SK-N-SH (cell line): ENCODE measurements around the genes IRF1 and GDF9.

DNA sequence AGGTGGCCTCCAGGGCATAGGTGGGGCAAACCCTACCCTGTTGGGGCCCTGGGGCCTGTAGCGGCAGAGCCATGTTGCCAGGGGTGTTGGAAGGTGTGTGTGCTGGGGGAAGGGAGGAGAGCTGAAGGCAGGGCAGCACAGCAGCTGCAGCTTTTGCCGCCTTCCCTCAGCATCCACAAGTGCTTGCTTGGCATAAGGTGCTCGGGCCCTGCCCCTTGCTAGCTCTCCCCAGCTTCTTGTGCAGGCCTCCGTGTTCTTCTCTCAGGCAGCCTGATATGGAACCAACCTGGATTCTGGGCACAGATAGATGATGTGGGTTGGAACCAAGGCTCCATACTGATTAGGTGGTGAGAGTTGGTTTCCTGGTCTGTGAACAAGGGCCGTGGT is 12.7 kb downstream of the IRF1 start:
- RRBS: no CpG with 5 or more reads among the region's 5 CpGs
CAGE:
- cytosol, long polyA plus RNA: no peak
- long polyA plus RNA: no peak
- nucleus, long polyA plus RNA: no peak

DNA sequence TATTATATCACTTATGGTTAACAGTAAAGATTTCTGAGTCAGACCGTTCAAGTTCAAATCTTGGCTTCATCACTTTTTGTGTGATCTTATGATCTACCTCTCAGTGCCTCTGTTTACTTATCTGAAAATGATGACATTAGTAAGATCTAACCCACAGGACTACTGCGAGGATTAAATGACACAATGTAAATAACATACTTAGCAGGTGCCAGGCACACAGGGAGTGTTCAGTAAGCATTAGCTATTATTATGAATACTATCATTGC is 2.0 kb downstream of the IRF1 start:
- RRBS: no CpG with 5 or more reads among the region's 2 CpGs
CAGE:
- cytosol, long polyA plus RNA: no peak
- long polyA plus RNA: no peak
- nucleus, long polyA plus RNA: no peak

- RRBS: 1% methylated on average over 62 of the region's 120 CpGs
CAGE:
- cytosol, long polyA plus RNA: no peak
- long polyA plus RNA: no peak
- nucleus, long polyA plus RNA: no peak
Observed at GRCh38 chr5:132489856-132490883, at the start of gene IRF1. Gene IRF1 (minus strand): TSS chr5:132490773.

DNA sequence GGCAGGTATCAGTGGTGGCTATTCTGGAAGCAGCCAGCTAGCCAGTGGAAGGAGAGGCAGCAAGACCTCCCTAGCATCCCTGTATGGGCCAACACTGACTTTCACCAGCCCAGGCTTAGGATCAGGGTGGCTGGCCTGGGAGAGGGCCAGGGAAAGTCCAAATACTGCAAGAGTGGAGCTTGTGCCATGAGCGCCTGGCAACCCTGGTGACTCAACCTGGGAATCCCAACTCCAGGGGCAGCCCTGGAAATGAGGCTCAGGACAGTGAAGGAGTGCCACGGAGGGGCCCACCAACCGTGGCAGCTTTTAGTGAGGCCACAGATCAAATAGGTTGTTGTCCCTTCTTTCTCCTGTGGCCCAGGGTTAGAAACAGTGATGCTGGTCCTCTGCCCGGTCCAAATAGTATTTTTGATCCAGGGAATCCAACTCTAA is 7.7 kb upstream of the IRF1 start:
- RRBS: no CpG with 5 or more reads among the region's 4 CpGs
CAGE:
- cytosol, long polyA plus RNA: no peak
- long polyA plus RNA: no peak
- nucleus, long polyA plus RNA: no peak

DNA sequence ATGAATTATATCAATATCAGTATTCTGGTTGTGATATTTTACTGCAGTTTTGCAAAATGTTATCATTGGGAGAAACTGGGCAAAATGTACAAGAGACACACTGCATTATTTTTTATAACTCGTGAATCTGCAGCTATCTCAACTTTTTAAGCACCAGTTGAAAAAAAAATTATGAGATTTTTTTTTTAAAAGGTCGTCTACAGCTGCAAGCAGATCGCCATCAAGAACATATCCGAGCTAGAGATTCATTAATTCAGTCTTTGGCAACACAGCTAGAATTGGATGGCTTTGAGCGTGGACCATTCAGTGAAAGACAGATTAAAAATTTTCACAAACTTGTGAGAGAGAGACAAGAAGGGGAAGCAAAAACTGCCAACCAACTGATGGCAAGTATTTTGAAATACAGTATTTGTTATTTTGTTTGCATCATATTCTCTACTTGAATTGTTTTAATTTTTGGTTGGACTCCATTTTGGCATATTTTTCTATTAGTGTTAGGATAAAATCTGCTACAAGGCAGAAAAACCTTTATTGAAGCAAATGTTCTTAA is 31.8 kb downstream of the RAD50 start:
- RRBS: no CpG with 5 or more reads among the region's 5 CpGs
CAGE:
- cytosol, long polyA plus RNA: no peak
- long polyA plus RNA: no peak
- nucleus, long polyA plus RNA: no peak

- RRBS: no CpG with 5 or more reads among the region's 9 CpGs
CAGE:
- cytosol, long polyA plus RNA: no peak
- long polyA plus RNA: no peak
- nucleus, long polyA plus RNA: no peak
Observed at GRCh38 chr5:132762326-132762642, 14.8 kb downstream of the SEPTIN8 start.

GRCh38 chr5:132763581-132764159 is 13.4 kb downstream of the SEPTIN8 start:
- RRBS: no CpG with 5 or more reads among the region's 12 CpGs
CAGE:
- cytosol, long polyA plus RNA: no peak
- long polyA plus RNA: no peak
- nucleus, long polyA plus RNA: no peak

GRCh38 chr5:132822744-132823963 is 7.3 kb downstream of the SHROOM1 start:
- RRBS: 97% methylated on average over 30 of the region's 71 CpGs
CAGE:
- cytosol, long polyA plus RNA: no peak
- long polyA plus RNA: no peak
- nucleus, long polyA plus RNA: no peak

- RRBS: no CpG with 5 or more reads among the region's 2 CpGs
CAGE:
- cytosol, long polyA plus RNA: no peak
- long polyA plus RNA: no peak
- nucleus, long polyA plus RNA: no peak
Observed at GRCh38 chr5:132837876-132838268, 7.4 kb upstream of the SHROOM1 start.

- RRBS: no CpG with 5 or more reads among the region's 4 CpGs
CAGE:
- cytosol, long polyA plus RNA: no peak
- long polyA plus RNA: no peak
- nucleus, long polyA plus RNA: no peak
Observed at GRCh38 chr5:132840956-132841529, 10.6 kb upstream of the SHROOM1 start.

DNA sequence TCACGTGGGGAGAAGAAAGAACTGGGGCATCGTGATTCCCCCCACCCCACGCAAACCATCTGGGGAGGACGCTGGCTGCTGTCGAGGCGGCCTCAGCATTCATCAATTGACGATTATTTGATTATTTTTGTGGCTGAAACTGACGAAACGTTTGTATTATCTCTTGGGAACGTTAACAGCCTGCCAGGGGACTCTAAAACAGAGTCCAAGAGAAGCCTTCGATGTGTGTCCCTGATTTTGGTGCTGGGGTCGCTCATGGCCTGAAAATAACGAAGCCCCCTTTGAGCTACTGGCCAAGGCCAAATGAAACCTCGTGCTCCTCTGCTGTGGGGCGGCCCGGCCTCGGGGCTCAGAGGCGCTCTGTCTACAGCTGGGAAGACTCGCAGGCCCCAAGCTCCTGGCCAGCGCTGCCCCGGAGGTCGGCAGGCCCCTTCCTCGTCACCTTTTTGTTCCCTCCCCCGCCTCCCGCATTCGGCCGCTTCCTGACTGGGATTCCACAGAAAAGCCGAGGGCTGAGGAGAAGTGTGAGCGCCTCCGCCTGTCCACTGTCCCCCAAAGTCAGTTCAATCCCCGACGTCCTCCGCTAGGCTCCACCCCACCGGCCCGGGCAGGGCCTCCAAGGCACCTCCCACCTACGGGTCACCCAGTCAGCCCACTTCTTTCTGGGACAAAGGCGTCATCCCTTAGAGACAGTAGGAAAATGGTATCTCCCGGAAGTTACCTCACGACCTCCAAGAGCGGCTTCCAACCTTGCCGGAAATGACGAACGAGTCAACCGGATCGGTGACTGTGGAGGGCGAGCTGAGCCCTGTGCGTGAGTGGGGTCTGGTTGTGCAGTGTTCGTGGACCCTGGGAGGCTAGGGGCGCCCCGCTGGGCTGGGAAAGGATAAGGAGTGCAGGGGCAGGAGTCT is at the start of gene GDF9:
Gene GDF9 (minus strand): TSS at position 592 of the 911 bp plus-strand sequence.
- RRBS: 3% methylated on average over 12 of the region's 50 CpGs
CAGE:
- cytosol, long polyA plus RNA: start-site peak on the plus strand centred at position 778 of the sequence, 46 bp wide, 808 and 1,376 reads in 2 replicates
- long polyA plus RNA: start-site peak on the plus strand centred at position 778 of the sequence, 33 bp wide, 1,080 and 1,149 reads in 2 replicates
- nucleus, long polyA plus RNA: start-site peak on the plus strand centred at position 777 of the sequence, 27 bp wide, 92 and 476 reads in 2 replicates

GRCh38 chr5:132895988-132897272 is 23.0 kb downstream of the LEAP2 start:
- RRBS: no CpG with 5 or more reads among the region's 17 CpGs
CAGE:
- cytosol, long polyA plus RNA: no peak
- long polyA plus RNA: no peak
- nucleus, long polyA plus RNA: no peak

GRCh38 chr5:132934087-132935101 is 29.0 kb downstream of the AFF4 start:
- RRBS: no CpG with 5 or more reads among the region's 18 CpGs
CAGE:
- cytosol, long polyA plus RNA: no peak
- long polyA plus RNA: no peak
- nucleus, long polyA plus RNA: no peak

- RRBS: no CpG with 5 or more reads among the region's 4 CpGs
CAGE:
- cytosol, long polyA plus RNA: no peak
- long polyA plus RNA: no peak
- nucleus, long polyA plus RNA: no peak
Observed at GRCh38 chr5:132951579-132951854, 11.9 kb downstream of the AFF4 start.

DNA sequence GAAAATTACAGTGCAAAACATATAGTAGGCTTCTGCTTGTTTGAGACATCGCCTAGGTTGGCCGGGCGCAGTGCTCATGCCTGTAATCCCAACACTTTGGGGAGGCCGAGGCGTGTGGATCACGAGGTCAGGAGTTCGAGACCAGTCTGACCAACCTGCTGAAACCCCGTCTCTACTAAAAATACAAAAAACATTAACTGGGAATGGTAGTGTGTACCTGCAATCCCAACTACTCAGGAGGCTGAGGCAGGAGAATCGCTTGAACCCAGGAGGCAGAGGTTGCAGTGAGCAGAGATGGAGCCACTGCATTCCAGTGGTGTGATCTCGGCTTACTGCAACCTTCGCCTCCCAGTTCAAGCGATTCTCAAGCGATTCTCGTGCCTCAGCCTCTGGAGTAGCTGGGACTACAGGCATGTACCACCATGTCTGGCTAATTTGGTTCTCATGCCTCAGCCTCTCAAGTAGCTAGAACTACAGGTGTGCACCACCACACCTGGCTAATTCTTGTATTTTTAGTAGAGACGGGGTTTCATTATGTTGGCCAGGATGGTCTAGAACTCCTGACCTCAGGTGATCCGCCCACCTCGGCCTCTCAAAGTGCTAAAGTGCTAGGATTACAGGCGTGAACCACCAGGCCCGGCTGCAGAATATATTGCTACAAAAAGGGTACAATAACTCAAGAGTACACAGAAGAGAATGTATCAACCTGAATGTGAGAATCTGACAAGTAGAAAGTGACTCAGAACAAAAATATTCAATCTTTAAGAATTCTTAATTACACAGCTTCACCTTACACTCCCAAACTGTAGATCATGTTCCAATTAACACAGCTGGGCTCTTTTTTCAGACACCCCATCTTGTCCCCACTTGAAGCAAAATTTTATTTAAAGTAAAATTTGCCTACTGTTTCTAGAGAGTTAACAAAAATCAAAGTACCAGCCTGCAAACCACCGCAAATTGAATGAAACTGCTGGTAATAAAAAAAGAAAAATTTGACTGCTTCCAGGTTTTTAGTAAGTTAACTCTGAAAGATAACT is 2.2 kb downstream of the AFF4 start:
- RRBS: no CpG with 5 or more reads among the region's 20 CpGs
CAGE:
- cytosol, long polyA plus RNA: no peak
- long polyA plus RNA: no peak
- nucleus, long polyA plus RNA: no peak

- RRBS: no CpG with 5 or more reads among the region's 14 CpGs
CAGE:
- cytosol, long polyA plus RNA: no peak
- long polyA plus RNA: no peak
- nucleus, long polyA plus RNA: no peak
Observed at GRCh38 chr5:133051032-133051523, 735 bp upstream of the HSPA4 start.

DNA sequence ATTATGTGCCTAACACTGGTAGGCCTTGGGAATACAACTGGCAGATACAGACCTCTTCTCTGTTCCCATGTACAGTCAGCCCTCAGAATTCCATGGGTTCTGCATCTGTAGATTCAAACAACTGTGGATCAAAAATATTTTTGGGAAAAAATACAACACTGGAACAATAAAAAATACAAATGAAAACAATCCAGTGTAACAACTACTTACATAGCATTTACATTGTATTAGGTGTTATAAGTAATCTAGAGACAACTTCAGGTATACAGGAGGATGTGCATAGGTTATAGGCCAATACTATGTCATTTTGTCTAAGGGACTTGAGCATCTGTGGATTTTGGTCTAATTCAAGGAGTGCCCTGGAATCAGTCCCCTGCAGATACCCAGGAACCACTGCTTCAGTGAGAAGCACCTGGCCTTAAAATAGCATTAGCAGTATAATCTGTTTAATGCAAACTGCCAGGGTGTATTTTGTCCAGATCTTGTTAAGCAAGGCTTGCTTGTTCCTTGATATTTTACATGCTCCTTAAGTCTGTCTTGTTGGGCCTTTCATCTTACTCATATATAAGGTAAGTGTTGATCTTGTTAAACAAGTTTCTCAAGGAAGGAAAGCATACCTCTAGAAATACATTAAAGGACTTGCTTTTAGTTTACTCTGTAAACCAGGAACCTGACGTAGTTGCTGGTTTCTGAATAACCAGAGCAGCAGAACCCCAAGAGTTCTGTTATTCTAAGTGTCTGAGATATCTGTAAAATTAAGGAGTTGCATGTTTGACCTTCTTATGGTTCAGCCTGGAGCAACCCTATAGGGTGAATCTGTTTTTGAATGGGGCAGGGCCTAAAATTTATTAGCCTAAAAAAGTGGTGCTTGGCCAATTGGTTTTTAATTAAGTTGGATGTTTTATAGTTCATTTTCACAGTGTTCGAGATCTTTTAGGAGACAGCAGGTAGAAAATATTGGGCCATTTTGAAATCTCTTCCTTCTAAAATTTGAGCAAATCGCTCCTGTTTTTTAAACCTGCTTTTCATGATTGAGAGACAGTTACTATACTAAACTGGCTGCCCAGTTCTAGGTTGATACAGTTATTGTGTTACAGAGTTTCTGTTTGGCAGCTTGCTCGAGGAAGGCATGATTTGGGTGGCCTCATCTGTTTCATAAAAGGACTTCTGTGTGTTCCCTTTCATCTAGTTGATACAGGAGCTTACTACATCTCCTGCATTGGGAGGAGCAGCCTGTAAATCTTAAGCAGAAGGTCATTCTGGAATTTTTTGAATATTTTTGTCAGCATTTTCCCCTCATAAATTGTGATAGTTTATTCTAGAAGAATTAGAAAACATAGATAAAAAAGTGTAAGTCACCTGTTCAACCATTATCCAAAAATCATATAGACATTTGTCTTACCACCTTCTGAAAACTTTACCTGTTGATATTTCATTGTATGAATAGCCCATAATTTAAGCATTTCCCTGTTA is 13.8 kb downstream of the HSPA4 start:
- RRBS: no CpG with 5 or more reads among the region's 4 CpGs
CAGE:
- cytosol, long polyA plus RNA: no peak
- long polyA plus RNA: no peak
- nucleus, long polyA plus RNA: no peak

DNA sequence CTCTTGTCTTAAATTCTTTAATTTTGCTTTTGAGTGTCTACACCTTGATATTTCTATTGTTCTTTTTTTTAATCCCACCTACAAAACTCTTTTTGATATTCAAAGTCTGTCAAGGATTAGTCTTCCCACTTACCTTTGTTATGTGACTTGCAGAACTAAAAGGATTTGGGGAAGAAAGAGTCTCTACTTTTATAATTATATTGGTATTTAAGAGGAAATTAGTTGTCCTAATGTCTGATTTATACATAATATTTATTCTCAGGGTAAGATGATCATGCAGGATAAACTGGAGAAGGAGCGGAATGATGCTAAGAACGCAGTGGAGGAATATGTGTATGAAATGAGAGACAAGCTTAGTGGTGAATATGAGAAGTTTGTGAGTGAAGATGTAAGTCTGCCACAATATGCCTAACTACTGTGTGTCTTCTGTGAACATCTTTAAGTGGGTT is 45.1 kb downstream of the HSPA4 start:
- RRBS: no CpG with 5 or more reads among the region's 2 CpGs
CAGE:
- cytosol, long polyA plus RNA: no peak
- long polyA plus RNA: no peak
- nucleus, long polyA plus RNA: no peak

- RRBS: no CpG with 5 or more reads among the region's 6 CpGs
CAGE:
- cytosol, long polyA plus RNA: no peak
- long polyA plus RNA: no peak
- nucleus, long polyA plus RNA: no peak
Observed at GRCh38 chr5:133327797-133328440, 276.1 kb downstream of the HSPA4 start.

DNA sequence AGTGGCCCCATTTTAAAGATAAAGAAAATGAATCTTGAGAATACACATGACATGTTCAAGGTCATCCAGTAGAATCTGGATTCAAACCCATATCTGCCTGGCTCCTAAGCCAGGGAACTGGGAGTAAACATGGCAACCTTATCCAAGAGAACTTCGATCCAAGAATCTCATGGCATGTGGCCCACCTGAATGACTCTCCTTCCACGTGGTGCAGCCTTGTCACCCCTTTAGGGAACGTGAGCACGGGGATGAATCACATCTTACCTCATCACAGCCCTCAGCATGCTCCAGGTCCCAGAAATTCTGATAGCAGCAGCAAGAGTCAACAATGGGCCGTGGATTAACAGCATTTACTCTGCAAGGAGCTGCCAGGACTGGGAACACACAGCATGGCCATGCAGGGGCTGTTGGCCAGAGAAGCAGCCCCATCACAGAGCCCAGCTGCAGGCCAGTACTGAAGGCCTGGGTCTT is 150.5 kb downstream of the C5orf15 start:
- RRBS: no CpG with 5 or more reads among the region's 5 CpGs
CAGE:
- cytosol, long polyA plus RNA: no peak
- long polyA plus RNA: no peak
- nucleus, long polyA plus RNA: no peak